Breast epithelium (tissue), 2 donors: ENCODE measurements around the genes SLC27A6, ISOC1, ADAMTS19 and RAPGEF6.

DNA sequence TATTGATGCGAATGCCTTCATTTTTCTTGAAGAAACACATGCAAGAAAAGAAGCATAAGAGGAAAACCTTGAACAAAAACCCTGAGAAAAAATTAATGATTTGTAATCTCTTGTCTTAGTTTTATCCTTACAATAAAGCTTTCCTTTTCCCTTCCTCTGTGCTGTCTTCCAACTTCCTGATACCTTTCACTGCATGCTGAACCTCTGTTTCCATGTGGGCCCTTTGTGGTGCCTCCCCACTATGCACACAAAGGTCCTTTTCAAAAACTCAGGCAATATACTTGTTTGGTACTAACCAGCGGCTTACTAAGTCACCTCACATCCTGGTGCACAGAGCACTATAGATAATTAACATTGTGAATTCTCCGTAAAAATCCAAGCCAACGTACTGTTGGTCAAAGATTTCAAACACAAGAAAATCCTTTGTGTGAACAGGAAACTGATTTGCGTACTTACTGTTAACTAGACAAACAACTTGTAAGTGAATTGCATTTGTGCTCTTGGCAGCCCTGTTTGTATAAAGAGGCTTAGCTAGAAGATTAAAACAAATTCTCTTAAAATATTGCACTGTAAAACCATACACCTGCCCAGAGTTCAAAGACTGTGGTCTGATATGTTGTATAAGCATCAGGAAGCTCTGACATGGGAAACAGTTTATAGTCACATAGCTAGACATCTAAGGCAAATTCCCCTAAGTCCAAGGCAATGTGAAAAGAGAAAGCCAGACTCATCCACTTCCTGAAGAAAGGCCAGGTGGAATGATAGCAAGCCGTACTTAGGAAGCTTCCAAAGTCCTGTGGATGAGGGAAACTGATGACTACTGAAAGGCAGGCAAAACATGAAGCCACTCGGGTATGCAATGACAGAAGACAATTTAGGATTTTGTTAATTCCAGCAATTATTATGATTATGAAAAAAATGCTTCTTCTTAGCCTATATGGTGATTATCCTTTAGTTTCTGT is 125.1 kb upstream of the SLC12A2 start:
- PRO-cap, result no peak
- RAMPAGE, long total RNA, 2 experiments, result no peak in any of the 2 experiments

DNA sequence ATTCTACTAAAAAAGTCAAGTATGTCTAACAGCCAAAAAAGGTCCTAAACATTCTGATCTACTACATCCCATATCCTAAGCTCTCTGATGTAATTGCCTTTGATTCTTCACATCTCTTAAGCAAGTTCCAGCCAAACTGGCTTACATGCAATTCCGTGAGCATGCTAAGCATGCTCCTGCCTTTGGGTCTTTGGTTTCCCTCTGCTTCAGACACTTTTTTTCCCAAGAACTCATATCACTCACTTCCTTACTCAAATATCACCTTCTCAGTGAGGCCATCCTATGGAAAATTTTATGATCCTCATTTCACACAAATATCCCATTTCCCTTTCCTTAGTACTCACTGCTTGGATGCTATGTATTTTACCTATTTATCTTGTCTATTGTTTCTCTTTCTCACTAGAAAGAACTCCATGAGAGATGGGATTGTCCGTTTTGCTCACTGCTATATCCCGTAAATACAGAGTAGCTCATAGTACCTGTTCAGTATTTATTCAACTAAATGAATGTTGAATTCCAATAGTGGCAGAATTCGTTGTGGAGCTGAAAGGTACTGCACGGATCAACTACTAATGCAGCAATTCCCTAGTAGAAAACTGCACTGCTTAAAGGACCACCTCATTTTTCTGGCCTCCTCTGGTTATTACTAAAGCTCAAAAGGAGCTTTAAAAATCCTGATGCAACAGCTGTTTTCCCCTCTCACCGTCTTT is 2.2 kb upstream of the SLC12A2 start:
- PRO-cap, result no peak
- RAMPAGE, long total RNA, 2 experiments, result no peak in any of the 2 experiments

GRCh38 chr5:128082548-128082938 is 1.0 kb upstream of the SLC12A2 start:
- PRO-cap, result no peak
- RAMPAGE, long total RNA, 2 experiments, result no peak in any of the 2 experiments

DNA sequence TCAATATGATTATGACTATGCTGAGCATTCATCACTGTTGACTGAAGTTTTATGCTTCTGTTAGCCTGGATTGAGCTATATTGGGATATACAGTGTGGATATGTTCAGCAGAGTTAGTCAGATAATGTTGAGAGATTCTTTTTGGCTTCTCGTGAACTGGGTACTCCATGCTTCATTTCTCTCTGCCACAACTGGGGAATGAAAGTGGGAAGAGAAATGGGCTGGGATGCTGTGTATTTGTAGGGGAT is 32.3 kb downstream of the SLC12A2 start:
- PRO-cap, result no peak
- RAMPAGE, long total RNA, 2 experiments, result no peak in any of the 2 experiments

GRCh38 chr5:128121579-128122046 is 38.0 kb downstream of the SLC12A2 start:
- PRO-cap, result no peak
- RAMPAGE, long total RNA, 2 experiments, result no peak in any of the 2 experiments

DNA sequence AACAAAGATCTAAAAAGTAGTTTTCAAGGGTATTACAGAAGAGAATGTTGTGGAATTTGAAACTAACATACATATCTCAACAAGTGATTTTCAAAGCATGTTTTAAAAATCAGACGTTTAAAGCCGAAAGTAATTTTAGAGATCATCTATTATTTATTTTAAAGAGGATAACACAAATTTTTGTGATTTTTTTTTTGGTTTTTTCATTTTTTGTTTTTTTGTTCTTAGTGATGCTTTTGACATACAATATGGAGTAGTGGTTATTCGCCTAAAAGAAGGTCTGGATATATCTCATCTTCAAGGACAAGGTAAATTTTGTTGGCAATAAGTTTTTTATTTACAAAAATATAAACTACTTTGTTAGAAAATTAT is 87.9 kb downstream of the SLC12A2 start:
- PRO-cap, result no peak
- RAMPAGE, long total RNA, 2 experiments, result no peak in any of the 2 experiments

DNA sequence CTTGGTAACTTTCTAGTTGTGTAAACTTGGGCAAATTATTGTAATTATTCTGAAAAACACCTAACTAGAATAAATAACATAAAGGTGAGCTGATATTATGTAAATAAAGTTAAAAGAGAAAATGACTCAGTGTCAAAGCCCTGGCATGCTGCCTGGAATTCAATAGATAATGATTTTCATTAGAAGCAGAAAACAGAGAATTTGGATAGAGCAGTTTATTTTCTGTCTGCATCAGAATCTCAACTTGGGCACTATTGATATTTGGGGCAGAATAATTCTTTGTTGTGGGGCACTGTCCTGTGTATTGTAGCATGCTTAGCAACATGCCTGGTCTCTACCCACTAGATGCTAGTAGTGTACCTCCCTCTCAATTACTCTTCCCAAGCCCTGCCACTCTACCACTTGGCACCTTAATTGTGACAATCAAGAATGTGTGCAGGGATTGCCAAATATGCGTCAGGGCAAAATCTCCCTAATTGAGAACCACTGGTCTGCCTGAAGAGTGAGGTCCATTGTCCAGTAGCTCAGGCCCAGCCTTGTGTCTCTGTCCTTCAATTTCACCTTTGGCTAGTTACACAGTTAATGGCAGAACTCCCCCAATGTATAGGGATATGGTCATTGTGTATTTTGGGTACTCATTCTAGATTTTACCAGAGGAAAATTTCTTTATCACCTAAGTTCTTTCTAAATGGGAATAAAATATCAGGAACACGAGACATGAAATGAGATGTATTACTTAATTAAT is 44.5 kb upstream of the SLC27A6 start:
- PRO-cap, result no peak
- RAMPAGE, long total RNA, 2 experiments, result no peak in any of the 2 experiments

DNA sequence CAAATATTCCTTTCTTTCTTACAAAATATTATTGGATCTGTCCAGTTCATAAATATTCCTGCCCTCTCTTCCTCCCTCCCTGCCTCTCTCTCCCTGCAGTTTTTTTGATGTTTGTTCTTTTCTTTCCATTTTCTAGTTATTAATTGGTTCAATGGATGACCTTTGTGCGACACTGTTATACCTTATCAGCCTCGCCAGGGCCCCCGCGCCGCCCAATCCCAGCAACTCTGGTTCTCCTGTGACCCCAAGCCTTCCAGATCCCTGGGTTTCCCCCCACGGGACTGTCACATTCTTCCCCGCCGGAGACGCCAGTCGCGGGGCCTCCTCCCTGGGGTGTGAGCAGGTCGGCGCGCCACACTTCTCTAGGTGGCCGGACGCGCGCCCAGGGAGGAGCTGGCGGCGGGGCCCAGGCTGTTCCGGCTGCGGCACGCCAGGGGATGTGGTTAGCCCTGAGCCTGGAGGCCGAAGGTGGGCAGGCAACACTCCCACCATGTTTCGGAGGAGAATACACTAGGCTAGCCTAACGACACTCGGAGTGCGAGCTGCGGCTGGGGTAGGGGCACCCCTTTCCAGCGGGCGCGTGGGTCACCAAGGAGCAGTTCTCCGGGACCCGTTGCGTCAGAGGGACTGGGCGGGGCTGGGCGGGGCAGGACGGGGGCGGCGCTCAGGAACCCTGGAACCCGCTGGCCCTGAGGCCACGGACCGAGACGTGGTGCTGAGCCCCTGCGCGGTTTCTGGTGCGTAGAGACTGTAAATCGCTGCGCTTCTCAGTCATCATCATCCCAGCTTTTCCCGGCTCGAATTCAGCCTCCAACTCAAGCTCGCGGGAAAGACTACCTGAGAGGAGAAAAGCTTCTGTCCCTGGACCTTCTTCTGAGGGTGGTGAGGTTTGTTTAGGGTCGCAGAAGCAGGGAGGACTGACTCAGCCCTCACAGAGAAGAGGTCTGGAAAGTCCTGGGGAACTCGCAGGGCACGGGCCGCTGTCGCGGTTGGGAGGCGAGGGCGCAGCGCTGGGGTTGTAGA is at the start of gene SLC27A6:
Gene SLC27A6, plus strand, starts transcription at position 678 of the 1,023 bp plus-strand sequence.
- PRO-cap, result bidirectional peak, plus-strand start at position 678 of the sequence, minus-strand start at position 620 of the sequence
- RAMPAGE, long total RNA, 2 experiments, result no peak in any of the 2 experiments

DNA sequence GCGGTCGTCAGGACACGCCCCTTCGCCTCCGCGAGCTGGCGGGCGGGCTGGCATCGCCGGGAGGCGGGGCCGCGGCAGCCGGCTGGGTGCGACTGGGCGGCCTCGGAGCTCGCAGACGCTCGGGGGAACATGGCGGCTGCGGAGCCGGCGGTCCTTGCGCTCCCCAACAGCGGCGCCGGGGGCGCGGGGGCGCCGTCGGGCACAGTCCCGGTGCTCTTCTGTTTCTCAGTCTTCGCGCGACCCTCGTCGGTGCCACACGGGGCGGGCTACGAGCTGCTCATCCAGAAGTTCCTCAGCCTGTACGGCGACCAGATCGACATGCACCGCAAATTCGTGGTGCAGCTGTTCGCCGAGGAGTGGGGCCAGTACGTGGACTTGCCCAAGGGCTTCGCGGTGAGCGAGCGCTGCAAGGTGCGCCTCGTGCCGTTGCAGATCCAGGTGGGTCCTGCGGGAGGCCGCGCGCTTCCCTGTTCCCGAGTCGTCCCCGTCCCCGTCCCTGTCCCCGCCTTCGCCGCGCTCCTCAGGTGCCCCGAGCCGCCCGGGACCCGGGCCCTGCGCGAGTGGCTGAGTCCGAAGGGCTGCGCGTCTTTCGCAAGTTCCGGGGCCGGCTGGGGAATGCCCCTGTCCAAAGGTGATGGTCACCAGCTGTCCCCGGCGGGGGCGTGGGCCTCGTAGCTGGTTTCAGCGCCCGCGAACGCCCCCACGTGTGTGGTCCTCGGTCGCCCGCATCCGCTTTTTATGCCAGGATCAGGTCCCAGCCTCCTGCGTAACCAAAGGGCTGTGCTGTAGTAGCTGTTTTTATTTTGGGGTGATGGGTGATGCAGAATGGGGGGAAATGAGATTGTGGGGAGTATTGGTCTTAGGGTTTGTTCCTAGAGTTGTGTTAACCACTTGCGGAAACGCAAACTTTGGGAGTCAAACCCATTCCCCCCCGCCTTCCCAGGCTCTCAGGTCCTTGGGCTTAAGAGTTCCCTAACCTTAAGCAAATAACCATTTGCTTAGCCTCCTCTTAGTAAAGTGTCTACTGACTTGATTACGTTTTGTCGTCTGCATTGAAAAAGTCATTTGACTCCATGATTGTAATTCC is at the start of gene ISOC1:
Gene ISOC1, plus strand, starts transcription at position 112 of the 1,087 bp plus-strand sequence.
- PRO-cap, result bidirectional peak, plus-strand start at position 114 of the sequence, minus-strand start outside the sequence; unidirectional peak, minus-strand start at position 498 of the sequence; unidirectional peak, minus-strand start at position 562 of the sequence
- RAMPAGE, long total RNA, 2 experiments, result no peak in any of the 2 experiments

- PRO-cap, result no peak
- RAMPAGE, long total RNA, 2 experiments, result no peak in any of the 2 experiments
These were observed at the start of gene ADAMTS19 for GRCh38 chr5:129459508-129460655. ADAMTS19 (plus strand) TSS chr5:129460298.

DNA sequence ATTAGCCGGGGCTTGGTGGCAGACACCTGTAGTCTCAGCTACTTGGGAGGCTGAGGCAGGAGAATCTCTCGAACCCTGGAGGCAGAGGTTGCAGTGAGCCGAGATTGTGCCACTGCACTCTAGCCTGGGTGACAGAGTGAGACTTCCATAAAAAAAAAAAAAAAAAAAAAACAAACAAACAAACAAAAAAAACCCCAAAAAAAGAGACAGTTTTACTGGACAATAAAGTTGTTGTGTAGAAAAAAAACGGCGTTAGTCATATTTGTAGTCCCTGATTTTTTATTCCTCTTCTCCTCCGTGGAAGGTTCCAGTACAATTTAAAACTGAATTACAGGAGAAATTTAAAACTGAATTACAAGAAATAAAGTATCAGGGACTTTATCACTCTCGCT is 18.6 kb downstream of the MINAR2 start:
- PRO-cap, result no peak
- RAMPAGE, long total RNA, 2 experiments, result no peak in any of the 2 experiments

DNA sequence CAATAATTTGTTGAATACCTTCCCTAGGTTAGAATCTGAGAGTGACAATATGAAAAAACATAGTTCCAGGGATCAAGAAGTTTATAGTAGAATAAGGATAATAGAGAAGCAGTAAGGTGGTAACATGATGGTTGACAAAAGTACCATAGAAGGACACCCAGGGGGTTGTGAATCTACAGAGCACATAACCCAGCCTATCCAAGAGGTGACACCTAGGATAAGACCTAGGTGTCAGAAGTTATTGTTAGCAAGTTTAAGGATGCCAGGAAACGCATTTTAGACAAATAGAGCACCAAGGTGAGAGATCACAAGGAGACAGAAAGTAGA is 86.4 kb downstream of the CHSY3 start:
- PRO-cap, result no peak
- RAMPAGE, long total RNA, 2 experiments, result no peak in any of the 2 experiments

- PRO-cap, result no peak
- RAMPAGE, long total RNA, 2 experiments, result no peak in any of the 2 experiments
These were observed 18.6 kb upstream of the CDC42SE2 start for GRCh38 chr5:131245211-131245615.

- PRO-cap, result no peak
- RAMPAGE, long total RNA, 2 experiments, result no peak in any of the 2 experiments
These were observed 77.6 kb downstream of the CDC42SE2 start for GRCh38 chr5:131341387-131341929.

DNA sequence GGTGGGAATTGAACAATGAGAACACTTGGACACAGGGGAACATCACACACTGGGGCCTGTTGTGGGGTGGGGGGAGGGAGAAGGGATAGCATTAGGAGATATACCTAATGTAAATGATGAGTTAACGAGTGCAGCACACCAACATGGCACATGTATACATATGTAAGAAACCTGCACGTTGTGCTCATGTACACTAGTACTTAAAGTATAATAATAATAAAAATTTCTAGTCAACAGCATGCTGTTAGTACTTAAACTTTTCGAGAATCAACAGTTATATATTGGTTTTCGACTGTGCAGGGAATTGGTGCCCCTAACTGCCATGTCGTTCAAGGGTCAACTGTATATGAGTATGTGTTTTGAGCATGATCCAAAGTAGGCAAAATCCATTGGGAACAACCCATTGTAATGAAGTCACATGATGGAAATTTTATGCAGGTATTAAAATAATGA is 85.5 kb downstream of the CDC42SE2 start:
- PRO-cap, result no peak
- RAMPAGE, long total RNA, 2 experiments, result no peak in any of the 2 experiments

GRCh38 chr5:131359087-131359647 is 95.3 kb downstream of the CDC42SE2 start:
- PRO-cap, result no peak
- RAMPAGE, long total RNA, 2 experiments, result no peak in any of the 2 experiments

DNA sequence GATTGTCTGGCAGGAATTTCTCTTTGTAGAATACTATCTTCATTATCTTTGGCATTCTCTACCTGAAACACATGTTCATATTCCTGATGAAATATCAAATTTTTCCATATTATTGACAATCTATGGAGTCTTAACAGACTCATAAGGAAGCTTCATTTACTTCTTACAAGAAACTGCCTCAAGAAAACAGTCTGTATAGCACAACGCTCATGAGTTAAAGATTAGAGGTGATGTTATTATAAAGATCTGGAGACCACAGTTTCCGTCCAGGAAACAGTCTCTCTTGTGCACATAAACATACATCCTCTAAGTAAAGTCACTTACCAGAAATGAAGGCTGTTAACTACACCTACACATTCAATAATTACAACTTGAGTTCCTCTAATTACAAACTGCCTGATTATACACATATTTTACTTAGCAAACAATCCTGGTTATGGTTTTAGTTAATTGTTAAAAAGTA is 86.9 kb downstream of the RAPGEF6 start:
- PRO-cap, result no peak
- RAMPAGE, long total RNA, 2 experiments, result no peak in any of the 2 experiments

- PRO-cap, result bidirectional peak, plus-strand start at chr5:131635398, minus-strand start at chr5:131635213
- RAMPAGE, long total RNA, 2 experiments, result start-site peak on the minus strand in 2 of 2 experiments, at chr5:131635165-131635217 at its widest, 39 to 396 reads per replicate
These were observed at the start of gene RAPGEF6 for GRCh38 chr5:131634503-131635278. RAPGEF6 (minus strand) TSS chr5:131635229.

DNA sequence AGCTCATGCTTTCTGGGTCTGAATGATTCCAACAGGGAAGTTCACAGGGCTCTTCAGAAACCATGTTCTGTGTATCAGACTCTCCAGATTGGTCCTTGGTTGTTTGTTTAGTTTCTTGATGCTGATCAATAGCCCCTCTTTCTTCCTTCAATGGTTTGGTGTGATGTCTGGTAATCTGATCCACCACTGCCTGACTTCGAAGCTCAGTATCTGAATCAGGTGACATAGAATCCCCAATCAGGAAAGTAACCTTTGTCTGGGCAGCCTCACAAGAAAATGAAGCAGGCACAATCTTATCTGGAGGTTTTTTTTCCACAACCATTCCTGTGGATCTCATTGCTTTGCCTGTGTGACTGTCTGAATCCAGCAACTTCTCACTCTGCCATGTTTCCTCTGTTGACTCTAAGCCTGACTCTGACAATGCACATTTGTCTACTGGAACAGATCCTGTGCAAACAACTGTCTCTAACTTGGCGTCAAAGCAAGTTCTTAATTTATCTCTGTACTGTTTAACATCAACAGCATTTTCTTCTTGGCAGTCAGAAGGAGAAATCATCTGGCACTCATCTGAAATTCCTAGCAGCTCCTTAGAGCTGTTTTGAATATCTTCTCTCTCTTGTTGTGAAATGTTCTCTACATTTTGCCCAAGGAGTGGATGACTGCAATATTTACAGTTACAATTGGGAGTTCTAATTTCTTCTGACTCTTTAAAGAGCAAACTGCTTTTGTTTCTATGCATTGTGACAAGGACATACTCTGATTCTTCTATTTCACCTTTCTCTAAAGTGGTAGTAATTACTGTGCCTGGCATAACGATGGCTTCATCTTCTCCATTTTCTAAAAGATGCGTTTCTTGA is 37.1 kb upstream of the RAPGEF6 start:
- PRO-cap, result bidirectional peak, plus-strand start at position 536 of the sequence, minus-strand start at position 381 of the sequence
- RAMPAGE, long total RNA, 2 experiments, result no peak in any of the 2 experiments

DNA sequence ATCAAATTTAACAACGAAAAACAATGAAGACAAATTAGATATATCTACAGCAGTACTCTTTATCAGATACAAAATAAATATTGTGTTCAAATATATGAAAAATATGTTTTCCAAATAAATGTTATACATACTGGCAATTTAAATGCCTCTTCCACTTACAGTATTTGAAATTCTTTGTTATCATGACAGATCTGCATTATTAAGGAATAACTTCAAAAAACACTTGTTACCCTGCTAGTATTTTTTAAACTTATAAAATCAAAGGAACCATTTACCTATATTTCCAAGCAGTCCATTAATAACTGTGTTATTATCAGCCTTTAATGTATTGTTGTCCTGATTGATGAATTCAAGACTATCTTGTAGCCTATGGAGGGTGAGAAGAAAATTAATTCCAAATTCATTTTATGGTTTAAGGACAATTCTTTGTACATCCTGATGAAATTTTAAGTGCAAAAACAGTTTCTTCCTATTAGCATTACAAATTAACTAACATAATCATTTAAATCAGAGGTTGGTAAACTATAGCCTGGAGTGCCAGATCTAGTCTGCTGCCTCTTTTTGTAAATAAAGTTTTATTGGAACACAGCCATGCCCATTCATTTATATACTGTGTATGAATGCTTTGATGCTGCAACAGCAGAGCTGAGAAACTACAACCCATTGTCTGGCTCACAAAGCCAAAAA is 80.4 kb downstream of the FNIP1 start:
- PRO-cap, result no peak
- RAMPAGE, long total RNA, 2 experiments, result no peak in any of the 2 experiments